ENCODE measurements around a stretch of chr1.

- PRO-cap = no peak
Measured at GRCh38 chr1:231799912-231800559, 173.4 kb downstream of the DISC1 start.

DNA sequence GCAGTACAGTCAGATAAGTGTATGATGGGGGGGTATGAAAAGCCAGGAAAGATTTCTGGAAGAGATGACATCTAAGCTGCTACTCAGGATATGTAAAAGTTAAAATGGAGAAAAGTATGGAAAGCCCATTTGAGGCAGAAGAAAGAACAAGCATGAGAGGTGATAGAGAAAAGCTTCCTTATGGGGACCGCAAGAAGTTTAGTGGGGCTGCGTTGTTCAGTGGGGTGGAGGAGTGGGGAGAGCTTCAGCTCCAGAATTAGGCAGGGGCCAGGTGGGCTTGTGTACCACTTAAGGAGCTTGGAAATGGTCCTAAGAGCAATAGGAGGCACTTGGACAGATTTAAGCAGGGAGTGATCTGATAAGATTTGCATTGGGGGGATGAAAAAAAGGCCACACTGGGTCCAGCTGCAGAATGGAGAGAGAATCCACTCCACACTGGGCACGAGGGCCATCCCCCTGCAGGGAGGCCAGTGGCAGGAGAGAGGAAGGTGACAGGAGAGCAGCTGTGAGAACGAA is 216.6 kb downstream of the DISC1 start:
- PRO-cap = no peak

GRCh38 chr1:231971323-231971881 is 344.8 kb downstream of the DISC1 start:
- PRO-cap = no peak

DNA sequence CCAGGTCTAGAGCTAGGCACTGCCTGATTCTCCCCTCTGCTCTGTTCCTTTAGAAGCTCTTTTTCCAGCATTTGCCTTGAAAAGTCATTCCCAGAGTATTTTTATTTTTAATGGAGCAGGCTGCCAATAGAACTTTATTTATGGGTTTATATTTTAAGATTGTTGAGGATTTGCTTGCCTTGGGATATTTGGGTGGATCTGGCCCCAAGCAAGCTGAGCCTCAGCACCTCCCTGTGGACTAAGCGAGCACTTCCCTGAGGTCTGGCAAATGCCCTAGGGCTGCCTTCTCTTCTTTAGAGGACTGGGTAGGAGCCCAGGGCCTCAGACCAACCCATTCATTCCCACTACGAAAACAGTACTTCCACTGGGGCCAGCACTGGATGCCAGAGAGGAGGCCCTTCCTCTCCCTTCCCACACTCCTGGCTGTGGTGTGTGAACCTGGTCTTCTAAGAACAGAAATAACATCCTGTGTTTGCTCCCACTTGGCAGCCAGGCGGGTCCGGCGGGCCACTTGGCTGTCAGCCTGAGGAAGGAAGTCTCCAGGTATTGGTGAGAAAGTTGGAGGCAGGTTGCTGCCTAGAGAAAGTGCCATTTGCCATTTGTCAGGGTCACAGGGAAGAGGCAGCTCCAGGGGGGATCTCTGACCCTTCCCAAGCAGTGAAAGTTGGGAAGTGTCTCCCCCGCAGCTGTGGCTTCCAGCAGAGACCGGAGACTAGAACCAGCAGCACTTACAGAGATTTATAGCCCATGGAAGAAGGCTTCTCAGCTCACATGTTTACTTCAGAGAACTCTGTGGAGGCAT is 323.6 kb downstream of the SIPA1L2 start:
- PRO-cap = no peak

DNA sequence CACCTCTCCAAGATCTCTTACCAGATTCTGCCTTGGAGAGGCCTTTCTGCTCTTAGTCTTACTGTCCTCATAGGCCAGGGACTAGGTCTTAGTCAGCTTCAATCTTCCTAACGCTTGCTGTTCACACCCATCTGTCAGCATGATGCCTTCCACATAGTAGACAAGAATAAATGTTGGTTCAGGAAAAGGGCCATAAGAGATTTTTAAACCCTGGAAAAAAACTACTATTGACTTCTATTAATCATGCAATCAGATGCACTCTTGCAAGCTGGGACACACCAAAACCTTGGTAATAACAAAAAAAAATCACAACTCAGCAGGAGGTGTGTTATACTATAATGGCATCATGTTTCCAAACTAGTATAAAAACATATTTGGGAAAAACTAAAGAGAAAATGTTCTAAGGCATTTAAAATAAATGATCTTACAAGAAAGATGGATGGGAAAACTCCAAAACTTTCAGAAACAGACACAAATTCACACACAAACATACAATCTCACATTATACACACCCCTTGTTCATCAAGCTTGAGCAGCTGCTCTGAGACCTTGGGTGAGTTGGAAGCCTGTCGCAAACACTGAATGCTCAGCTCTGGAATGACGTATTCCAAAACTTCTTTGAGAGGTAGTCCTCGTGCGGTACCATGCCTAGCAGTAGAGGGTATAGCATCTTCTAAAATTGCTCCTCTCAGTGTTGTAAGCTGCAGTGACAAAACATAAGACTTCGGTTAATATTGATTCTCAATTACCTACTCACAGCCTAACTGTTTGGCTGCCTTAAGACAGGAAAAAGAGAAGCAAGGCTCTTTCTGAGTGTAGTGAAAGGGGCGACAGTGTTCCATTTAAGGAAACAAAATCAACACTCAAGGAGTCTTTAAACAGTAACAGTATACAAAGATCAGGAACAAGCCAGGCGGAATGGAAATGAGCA is 139.3 kb downstream of the SIPA1L2 start:
- PRO-cap = no peak

DNA sequence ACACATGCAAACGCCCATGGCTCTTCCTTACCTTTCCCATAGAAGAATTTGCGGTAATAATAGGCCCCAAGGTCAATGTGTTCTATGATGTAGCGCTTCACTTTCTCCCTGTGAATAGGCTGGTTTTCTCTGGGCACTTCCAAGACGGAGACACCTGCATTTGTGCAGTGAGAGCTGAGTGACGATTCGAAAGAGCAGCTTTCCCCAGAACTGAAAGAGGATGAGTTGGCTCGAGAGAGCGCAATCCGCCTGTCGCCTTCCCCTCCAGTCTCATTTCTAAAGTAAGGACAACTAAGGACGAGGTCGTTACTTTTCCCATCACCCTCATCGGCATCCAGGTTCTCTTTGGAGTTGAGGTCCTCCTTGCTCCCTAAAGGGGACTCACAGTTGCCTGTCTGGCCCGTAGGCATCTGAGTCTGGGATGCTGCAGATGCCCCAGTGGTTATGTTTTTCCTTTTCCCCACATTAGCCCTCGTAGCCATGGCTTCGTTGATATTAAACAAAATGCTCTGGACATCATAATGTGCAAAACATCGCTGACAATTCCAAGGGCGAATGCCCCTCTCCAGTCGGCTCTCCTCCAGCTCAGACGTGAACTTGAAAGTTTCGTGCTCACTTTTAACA is 116.0 kb downstream of the SIPA1L2 start:
- PRO-cap = no peak

- PRO-cap = no peak
Measured at GRCh38 chr1:232590427-232590734, 39.6 kb downstream of the SIPA1L2 start.

DNA sequence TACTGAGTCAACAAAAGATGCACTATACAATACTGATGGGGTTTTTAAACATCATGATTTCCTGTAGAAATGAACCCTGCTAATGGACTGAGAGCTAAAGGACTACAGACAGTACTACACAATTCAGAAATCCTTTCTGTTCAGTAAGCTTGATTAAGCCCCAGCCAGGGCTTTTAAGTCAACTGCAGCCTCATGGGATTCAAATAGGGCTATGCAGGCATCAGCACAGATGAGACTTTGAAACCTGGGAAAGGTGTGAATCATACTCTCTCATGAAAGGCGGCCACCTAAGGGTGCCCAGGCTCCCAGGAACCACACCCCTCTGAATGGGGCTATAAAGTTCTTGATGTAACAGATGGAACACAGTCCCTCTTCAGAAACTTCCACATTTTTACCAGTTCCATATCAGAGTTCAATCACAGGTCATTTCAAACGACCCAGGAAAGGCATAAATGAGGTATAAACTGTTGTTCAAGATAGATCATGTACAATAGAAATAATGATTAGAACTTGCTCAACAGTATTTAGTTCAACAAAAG is 7.5 kb downstream of the SIPA1L2 start:
- PRO-cap = no peak

DNA sequence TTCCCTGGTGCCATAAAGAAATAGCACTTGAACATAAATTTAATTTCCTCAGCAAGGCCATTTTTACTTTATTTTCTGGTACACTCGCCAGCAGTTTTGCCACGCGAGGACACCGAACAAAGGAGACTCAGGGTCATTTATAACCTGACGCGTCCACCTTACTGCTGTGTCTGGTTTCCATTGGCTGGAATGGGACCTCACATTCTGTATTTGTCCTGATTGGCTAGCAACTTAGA is 59.8 kb upstream of the MAP10 start:
- PRO-cap = no peak

DNA sequence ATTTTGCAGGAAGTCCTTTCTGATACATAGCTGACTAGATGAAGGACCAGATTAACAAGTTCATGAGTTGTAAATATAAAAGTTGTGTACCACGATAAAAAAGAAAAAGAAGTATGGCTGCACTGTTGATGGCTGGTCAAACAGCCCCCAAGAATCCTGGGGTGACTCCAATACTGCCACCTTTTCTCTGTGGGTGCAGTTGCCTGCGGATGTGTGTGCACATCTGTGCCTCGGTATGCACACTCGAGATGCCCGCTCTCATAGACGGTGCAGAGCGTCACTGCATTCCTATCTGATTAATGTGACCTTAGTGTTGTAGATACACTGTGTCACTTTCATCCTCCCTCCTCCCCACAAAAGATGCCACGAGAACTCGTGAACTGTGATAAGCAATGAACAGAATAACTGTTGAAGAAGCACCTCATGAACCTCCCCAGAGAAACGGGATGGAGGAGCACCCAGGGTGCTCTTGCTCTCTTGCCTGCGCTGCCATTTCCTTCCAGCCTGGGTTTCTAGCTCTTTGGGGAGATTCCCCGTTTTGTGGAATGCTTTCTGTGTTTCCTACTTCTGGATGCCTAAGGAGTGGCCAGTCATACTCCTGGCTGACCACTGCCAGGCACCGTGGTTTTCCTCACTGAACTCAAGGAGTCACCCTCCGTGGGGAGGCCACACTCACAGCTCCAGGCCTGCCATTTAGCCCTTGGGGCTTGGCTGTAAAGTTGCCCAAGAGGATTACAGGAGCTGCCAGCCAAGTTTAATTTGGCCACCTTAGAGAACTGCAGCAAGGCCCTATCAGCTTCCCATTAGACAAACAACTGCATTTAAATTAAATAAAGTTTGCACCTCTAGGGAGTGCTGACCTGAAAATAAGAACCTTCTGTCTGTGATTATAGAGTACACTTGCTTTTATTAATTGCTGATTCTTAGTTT is 32.0 kb downstream of the NTPCR start:
- PRO-cap = no peak

DNA sequence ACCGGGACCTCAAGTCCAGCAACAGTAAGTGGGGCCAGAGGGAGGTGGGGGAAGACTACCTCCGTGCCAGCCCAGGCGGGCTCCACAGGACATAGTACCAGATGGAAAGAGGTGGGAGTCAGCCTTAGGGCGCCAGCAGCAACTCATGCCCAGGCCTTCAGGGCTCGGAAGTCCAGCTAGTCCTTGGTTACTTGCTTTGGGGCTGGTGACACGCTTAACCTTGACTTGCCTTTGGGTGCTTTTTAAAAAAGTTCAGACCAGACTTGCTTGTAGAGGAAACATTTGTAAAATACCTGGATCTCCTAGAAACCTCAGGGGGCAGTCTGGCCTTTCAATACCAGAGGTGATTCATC is 1.3 kb downstream of the MAP3K21 start:
- PRO-cap = no peak

- PRO-cap = no peak
Measured at GRCh38 chr1:233354654-233355421, 27.3 kb downstream of the MAP3K21 start.

DNA sequence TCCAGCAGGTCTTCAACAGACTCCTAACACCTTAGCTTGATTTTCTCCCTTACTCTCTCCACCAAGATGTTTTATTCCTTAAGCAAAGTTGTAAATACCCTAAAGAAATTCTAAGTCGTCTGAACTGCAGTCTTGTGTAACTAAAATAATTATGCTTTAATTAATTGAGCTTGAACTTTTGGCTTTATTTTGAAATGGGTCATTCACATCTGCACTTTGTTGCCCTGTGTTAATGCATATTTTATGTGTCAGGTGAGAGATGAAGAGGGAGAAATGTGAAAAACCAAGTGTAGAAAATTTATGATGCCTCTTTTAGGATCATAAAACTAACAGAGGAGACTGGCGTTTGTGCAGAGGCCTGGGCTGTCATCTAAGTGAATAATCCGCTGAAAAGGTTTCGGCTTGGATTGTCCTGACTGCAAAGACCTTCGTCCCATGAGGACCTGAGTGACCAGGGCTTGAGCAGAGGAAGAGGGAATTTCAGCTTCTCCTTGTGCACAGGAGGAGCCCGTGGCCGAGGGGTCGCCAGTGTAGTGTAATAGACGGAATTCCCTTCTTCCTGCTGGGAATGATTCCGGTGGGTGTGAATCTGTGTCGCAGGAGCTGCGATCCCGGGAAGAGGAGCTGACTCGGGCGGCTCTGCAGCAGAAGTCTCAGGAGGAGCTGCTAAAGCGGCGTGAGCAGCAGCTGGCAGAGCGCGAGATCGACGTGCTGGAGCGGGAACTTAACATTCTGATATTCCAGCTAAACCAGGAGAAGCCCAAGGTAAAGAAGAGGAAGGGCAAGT is 34.1 kb downstream of the MAP3K21 start:
- PRO-cap = no peak

GRCh38 chr1:233479570-233480039 is 134.3 kb upstream of the KCNK1 start:
- PRO-cap = no peak

DNA sequence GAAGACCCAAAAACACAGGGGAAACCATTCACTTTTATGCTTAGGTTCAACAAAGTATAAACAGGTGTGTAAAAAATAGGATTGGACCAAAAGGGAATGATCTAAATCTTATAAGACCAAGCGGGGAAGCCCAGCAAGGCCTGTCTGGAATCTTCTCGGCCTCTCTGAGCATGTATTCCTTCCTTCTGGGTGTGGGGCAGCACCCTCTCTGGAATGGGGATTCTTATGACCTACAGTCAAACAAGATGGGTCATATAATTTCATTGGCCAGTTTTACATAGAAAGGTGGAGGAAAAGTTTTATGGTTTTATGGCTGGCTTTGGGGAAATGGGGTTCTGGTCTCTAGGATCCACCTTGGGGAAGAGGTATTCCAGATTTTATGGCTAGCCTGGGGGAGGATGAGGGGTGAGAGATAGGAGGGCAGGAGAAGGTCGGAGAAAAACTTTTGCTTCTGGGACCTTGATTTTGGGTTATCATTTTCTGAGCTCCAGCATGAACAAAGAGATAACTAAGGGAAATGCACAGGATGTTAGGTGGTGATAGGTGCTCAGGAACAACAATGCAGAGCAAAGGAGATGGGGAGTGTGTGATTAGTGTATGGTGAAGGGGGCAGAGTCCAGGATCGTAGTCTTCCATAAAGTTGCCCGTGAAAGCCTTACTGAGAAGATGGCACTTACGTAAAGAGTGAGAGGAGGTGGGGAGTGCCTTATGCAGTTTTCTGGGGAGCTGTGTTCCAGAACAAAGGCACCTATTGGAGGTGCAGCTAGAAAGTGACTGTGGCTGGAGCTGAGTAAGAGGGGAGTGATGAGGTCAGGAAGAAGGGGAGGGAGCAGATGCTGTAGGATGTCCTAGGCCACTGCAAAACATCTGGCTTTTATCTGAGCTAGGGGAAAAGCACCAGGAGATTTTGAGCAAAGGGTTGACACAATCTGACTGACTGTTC is 11.5 kb downstream of the KCNK1 start:
- PRO-cap = no peak

- PRO-cap = no peak
Measured at GRCh38 chr1:233635899-233636759, 22.2 kb downstream of the KCNK1 start.

DNA sequence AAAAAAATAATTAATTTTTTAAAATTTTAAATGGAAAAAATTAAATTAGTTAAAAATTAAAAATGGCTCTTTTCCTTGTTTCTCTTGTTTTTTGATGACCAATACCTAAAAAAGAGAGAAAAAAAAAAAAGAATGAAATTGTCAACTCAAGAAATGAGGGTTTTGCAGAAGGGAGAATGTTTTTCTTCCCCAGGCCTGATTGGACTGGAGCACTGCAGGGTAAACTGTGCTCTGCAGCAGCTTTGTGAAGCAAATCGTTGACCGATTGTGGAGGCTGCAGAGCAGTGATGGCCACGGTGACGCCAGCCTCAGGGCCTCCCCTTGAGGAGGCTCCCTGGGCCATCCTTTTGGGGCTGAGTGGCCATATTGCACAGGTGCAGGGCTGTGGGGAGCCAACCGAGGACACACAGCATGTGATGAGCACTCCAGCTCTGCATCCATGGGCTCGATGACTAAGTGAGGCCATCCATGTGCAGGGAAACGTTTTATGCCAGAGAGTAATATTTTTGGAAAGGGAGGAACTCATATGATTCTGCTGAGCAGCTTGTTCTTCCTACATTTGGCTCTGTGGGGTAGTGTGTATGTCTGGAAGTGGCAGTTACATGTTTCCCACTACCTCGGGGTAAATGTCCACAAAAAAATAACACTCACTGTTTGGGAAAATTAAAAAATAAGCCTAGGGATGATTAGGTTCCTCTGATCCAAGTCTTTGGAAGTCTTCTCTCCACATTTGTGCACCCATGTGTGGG is 24.6 kb downstream of the KCNK1 start:
- PRO-cap = no peak

- PRO-cap = no peak
Measured at GRCh38 chr1:233654599-233655068, 40.7 kb downstream of the KCNK1 start.

DNA sequence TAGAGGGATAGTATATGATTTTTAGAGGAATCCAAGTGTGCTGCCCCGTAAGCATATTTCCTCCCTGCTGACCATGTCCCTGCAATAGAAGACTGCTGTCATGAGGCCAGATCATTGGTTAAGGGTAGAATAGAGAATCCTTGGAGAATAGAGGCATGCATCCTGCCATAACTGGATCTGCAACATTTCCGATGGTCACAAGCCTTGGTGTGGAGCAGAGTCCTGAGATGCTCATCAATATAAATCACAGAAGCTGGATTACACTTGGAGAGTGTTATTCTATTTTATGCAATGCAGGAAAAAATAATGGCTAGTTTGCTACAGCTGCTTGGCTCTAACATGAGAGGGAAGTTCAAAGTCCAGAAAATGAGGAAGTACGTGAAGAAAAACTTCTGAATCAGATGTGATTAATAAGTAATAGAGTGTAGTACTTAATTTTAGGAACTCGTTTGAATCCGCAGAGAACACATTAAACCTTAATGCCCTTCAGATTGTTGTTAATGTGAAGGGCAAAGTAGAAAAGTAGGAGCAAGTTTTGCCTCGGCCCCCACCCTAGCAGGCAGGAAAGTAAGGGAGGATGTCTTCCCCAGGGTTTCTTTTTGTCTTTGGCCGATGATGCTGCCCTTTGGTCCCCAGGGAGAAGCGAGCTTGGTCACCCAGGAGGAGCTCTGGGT is 59.4 kb downstream of the KCNK1 start:
- PRO-cap = no peak

DNA sequence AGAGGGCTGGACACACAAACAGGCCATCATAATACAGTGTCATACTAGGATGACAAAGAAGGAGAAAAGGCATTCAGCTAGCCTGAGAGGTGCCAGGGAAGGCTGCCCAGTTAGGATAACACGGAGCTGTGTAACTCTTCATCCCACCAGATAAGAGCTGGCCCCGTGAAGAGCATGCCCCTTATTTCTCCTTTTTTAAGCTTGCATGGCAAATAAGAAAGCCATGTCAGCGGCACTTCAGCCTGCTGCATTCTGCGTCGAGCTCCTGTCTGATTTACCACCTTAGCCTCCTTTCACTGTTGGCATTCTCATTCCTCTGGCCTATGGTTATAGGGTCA is 109.5 kb downstream of the KCNK1 start:
- PRO-cap = no peak

Measured in ureter (tissue), 1 donor.